SK-N-MC (cell line): ENCODE data around the genes PIGK, USP33 and ADGRL4.

DNA sequence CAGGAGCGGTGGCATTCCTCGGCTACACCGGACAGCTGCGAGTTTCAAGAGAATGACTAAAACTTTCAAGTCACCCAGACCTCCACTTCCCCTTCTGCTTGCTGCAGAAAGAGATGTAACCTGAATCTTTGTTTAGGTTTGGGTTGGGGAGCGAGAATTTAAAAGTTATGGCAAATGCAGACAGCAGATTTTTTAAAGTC, 334 bp upstream of the LHX8 start:
- RRBS: no CpG with 5 or more reads among the region's 5 CpGs

DNA sequence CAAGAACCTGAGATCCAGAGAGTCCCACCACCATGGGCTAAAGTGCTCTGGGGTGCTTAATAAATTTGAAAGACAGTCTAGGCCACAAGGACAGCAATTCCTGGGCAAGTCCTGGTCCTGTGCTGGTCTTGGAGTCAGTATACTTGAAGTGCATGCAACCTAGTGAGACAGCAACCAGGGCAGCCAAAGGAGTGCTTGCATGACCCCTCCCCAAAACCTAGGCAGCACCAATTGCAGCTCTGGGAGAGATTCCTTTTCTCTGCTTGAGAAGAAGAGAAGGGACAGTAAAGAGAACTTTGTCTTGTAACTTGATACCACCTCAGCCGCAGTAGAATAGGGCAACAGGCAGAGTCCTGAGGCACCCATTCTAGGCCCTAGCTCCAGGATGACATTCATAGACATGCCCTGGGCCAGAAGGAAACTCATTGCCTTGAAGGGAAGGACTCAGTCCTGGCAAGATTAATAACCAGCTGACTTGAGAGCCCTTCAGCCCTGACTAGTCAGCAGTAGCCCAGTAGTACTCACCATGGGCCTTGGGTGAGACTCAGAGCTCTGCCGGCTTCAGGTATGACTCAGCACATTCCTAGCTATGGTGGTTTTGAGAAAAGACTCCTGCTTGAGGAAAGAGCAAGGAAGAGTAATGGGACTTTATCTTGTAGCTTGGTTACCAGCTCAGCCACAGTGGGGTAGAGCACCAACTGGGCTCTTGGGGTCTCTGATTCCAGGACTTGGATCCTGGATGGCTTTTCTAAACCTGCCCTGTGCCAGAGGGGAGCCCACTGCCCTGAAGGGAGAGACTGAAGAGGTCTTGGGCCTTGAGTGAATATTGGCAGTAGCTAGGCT, 51.8 kb upstream of the ACADM start:
- RRBS: no CpG with 5 or more reads among the region's 2 CpGs

DNA sequence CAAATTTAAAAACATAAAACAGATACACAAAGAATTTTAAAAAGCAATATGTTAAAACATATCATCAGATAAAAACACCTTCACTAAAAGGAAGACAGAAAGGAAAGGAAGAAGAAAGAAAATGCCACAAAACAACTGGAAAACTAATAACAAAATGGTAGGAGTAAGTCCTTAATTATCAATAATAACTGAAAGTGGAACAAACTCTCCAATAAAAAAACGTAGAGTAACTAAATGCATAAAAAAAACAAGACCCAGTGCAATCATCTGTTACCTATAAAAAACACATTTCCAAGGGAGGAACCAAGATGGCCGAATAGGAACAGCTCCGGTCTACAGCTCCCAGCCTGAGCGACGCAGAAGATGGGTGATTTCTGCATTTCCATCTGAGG, 47.1 kb upstream of the ACADM start:
- RRBS: no CpG with 5 or more reads among the region's 5 CpGs

DNA sequence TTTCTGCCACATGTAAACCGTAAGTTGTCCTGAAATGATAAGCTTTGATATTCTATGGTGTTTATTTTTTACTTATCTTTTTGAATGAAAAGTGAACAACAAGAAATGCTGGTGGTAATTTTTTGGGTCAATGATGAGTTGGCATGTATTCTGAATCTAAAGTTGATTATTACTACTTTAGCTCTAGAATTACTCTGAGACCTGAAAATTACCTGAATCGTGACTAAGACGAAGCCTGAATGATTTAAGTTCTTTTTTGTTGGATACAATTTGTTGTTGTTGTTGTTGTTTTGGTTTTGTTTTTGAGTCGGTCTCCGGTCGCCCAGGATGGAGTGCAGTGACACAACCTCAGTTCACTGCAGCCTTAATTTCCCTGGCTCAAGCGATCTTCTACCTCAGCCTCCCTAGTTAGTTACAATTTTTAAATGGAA, 906 bp downstream of the RABGGTB start:
- RRBS: no CpG with 5 or more reads among the region's 7 CpGs

DNA sequence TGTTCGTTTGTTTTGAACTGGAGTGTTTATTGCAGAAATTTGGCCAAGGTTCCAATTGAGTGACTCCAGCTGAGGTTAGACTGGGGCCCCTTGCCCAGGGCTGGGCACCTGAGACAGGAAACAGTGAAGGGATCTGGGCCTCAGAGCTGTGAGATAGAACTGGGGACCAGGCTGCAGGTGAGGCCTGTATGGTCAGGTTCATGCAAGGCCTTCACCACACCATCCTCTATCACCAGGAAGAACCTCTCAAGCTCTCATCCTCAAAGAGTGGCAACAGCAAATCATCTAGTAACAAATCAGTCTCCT, 278.8 kb downstream of the ST6GALNAC3 start:
- RRBS: no CpG with 5 or more reads among the region's 1 CpG

GRCh38 chr1:76868918-76869414, 1.7 kb downstream of the ST6GALNAC5 start:
- RRBS: 21% methylated on average over 9 of the region's 20 CpGs

DNA sequence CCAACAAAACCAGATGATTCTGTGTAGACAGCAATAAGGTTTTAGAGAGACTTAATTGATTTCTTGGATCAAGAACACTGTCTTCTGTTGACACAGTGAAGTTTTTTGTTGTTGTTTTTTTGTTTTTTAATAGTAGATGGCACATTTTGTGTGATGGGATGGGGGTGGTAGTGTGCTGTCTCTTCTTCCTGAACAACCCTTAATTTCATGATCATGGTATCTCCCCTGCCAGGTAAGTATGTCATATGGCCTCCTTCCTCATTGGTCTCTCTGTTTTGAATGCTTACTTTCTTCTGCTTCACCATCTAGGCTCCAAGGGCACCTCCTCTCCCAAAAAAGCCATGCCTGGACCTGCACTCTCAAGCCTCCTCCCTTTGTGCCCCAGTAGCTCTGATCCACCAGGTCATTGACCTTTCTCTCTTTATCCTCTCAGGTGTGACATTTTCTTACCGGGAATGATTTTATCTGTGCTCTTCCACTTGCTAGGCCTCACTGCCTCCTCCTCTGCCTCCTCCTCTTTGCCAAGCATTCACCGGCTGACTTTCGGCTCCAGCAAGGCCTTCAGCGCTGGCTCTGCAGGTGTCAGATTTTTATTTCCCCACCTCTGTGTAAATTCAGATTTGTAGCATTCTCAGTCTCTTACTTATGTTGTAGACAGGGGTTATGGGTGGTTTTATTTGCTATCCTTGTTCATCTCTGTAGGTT, 91.4 kb downstream of the ST6GALNAC5 start:
- RRBS: 93% methylated on average over 2 of the region's 4 CpGs

DNA sequence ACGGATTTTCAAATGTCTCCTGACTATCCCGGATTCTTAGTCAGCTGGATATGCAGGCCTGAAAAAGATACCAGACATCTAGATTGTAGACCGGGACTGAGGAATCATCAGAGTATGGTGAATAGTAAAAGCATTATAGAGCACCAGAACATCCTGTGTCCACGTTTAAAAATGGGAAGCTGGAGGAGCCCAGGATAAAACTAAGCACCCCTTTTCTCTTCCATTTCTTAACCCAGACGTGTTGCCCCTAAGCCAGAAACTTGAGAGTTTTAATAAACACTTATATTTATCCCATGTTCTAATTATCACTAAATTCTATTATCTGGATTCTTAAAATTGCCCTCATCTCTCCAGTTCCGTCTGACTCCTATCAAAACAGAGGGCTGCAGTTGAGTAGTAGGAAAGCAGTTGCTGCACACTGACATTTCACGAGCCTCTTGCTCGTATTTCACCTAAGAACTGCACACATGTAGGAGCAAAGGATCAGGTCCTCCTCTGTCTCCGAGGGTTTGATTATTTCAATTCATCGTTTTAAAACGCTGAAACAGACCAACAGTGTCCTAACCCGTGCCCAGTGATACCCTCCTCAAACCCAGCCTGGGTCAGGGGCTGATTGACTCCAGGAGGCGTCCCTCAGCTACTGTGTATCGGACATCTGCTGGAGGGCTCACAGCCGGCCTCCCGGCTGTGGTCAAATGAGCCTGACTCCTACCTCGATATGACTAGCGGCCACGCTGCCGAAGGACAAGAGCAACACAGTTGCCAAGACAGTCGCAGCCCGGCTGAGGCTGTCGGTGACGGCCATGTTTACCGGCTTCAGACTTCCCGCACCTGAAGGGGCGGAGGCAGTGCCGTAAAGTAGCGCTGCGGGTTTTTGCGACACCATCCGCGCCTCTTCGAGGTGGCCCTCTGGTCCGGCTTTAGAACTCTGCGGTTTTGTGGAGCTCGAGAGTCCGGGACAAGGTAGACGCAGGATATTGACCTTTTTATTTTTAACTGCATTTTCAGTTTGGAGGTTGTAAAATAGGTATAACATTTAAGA, at the start of gene PIGK:
TSS of gene PIGK (minus strand) at position 833 of the 1,042 bp plus-strand sequence.
- RRBS: 5% methylated on average over 13 of the region's 39 CpGs

GRCh38 chr1:77515395-77515911, 167.0 kb downstream of the ZZZ3 start:
- RRBS: 55% methylated on average over 3 of the region's 9 CpGs

DNA sequence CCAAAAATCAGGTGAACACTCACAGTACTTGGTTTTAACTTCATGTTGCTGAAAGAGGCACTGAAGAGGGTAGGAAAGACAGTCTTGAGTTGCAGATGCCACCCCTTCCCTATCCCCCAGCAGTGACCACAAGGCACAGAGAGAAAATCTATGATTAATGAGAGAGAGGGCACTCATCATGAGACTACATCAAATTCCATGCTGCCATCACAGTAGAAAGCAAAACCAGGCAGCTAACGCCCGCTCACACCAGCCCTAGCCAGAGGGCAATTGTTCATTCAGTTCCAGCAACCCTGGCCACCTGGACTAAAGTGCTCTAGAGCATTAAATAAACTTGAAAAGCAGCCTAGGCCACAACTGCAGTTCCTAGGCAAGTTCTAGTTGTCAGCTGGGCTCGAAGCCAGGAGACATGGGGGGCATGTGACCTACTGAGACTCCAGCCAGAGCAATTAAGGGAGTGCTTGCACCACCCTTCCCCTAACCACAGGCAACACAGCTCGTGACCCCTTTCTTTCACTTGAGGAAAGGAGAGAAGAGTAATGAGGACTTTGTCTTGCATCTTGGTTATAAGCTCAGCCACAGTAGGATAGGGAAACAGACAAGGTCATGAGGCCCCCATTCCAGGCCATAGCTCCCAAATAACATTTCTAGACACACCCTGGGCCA, 77.3 kb downstream of the ZZZ3 start:
- RRBS: no CpG with 5 or more reads among the region's 4 CpGs

- RRBS: no CpG with 5 or more reads among the region's 7 CpGs
Measured at GRCh38 chr1:77616014-77616621, 66.3 kb downstream of the ZZZ3 start.

- RRBS: under 1% methylated on average over 16 of the region's 67 CpGs
Measured at GRCh38 chr1:77759346-77760289, at the start of gene USP33. USP33 (minus strand) TSS chr1:77759852.

- RRBS: no CpG with 5 or more reads among the region's 2 CpGs
Measured at GRCh38 chr1:77929131-77929543, 40.7 kb downstream of the NEXN start.

GRCh38 chr1:77966511-77966893, 12.4 kb downstream of the FUBP1 start:
- RRBS: no CpG with 5 or more reads among the region's 1 CpG

GRCh38 chr1:78069692-78070175, 24.0 kb downstream of the GIPC2 start:
- RRBS: no CpG with 5 or more reads among the region's 3 CpGs

DNA sequence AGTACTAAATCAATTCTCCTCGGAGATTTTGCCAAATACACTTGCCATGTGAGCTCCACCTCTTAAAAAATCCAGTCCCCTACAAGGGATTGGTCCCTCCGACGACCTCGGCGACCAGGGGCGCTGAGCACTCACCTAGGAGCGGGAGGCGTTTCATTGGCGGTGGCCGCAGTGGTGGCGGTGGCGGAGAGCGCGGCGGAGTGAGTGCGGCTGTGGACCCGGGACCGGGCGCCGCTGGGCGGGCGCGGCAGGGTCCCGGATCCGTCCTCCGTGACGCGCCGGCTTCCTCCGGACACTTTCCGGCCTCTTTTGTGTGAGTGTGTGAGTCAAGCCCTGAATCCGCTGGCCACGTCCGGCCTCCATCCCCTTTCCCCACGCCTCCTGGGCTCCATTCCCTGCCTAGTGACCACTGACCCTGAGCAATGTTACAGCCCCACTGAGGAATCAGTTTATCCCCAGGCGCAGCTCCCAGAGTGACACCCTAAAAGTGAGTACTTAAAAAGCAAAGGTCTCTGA, at the start of gene ADGRL4:
TSS of gene ADGRL4 (minus strand) at position 233 of the 516 bp plus-strand sequence.
- RRBS: 93% methylated on average over 3 of the region's 36 CpGs

DNA sequence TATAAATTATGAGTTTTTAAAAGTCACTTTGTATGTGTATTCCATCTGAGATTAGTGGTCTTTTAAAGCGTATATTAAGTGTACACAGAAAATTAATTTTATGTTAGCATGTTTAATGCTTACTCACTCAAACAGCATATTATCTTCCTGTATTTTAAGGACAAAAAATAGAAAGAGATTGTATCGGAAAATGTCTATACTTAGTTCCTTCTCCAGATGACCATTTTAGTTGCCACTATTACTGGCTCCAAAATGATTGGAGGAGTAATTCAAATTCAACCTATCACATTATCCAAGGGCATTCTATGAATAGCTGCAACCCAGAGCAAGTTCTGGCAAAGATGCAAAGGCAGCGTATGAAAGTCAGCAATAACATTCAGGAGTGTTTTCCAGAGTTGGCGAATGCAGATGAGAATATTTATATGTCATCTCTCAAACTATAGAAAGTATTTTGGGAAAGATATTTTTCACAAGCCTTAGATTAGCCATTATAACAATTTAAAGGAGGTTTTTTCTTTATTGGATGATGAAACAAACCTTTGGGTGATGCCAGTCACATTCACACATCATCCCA, 389.8 kb upstream of the ADGRL2 start:
- RRBS: no CpG with 5 or more reads among the region's 4 CpGs

GRCh38 chr1:81432947-81433224, 367.8 kb upstream of the ADGRL2 start:
- RRBS: no CpG with 5 or more reads among the region's 1 CpG

DNA sequence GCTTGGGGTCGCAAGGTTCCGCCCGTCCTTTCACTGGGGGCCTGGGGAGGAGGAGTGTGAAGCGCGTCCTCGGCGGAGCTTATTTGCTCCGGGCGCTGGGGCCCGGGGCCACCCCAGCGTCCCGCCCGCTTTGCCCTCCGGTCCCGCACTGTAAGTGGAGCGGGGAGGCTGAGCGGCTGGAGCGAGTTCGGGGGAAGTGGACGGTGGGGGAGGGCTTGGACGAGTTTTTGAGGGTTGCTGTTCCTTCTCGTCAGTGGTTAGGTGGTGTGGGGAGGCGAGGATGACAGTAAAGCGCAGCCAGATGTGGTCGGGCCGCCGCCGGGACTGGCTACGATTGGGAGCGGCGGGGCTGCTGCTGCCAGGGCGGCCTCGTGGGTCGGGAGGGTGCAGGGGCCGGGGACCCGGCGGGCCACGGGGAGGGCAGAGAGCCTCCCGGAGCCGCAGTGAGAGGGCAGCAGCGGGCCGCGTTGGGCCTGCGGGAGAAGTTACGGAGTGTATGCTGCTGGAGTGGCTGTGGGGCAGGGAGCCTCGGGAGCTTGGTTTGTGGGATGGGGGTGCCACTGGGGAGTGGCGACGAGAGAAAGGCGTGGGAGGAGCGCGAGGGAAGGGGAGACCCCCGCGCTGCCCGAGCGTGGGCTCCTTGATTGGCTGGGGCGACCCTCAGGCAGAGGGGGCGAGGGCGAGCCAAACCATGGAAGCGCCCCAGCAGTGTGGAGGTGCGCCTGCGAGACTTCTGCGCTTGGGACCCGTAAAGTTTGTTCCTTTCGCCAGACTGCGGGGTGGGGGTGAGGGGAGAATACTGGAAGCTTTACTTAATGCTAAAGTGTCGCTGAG, 2.1 kb downstream of the ADGRL2 start:
- RRBS: 2% methylated on average over 13 of the region's 66 CpGs

DNA sequence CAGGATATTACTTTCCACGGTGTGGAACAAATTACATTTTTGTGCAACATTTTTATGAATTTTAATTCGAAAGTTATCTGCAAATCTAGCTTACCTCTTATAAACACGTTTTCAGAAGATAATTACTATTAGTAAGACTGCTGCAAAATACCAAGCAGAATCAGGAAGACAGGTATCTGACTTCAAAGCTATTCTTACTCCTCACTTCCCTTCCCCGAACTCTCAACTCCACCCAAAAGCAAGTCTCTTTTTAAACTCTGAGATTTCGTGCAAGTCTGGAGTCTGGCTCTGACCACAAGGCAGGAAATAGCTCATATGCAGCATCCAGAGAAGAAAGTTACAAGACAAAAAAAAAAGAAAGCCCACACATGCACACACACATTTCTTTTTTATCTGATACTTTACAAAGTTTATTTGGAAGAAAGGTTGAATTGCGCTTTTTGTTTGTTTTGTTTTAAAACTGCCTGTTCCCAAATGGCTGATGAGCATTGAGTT, 490.6 kb downstream of the TTLL7 start:
- RRBS: no CpG with 5 or more reads among the region's 6 CpGs